LUHMES (cell line): ENCODE results near the gene TADA1.

GRCh38 chr1:162625870-162626727 is 6.2 kb upstream of the DDR2 start:
- PRO-cap: no peak

- PRO-cap: no peak
Observed at GRCh38 chr1:162626728-162626916, 5.6 kb upstream of the DDR2 start.

DNA sequence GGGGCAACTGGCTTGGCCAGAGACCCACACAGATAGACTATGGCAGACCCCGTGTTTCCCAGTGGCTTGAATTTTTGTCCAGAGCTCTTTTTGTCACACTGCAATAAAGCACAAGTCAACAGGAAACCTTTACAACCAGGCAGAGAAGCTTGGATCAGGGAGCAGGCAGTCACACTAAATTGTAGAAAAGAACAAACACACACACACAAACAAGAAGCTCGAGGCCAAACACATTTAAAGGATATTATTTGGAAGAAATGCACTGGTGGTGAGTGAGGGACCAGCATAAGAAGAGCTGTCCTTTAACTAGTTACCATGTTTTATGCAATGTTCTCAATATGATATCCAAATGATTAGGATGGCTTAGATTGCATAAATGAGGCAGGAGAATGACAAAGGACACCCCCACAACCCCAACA is 35.1 kb downstream of the DDR2 start:
- PRO-cap: no peak

GRCh38 chr1:162822265-162823342 is 32.1 kb downstream of the HSD17B7 start:
- PRO-cap: no peak

DNA sequence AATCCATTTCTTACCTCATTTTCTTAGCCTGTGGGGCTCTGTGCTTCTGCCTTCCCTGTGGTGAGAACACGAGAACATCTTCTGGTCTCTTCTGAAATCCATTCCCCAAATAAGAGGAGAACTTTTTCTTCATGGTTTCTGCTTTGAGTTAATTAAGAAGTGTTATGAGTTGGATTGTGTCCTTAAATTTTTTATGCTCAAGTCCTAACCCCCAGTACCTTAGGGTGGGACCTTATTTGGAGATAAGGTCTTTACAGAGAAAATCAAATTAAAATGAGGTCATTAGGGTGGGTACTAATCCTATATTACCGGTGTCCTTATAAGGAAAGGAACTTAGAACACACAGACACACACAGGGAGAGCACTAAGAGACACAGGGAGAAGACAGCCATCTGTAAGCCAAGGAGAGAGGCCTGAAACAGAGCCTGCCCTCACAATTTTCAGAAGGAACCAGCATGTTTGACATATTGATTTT is 5.3 kb downstream of the CCDC190 start:
- PRO-cap: no peak

GRCh38 chr1:163070448-163071206 is 1.5 kb downstream of the RGS4 start:
- PRO-cap: no peak

DNA sequence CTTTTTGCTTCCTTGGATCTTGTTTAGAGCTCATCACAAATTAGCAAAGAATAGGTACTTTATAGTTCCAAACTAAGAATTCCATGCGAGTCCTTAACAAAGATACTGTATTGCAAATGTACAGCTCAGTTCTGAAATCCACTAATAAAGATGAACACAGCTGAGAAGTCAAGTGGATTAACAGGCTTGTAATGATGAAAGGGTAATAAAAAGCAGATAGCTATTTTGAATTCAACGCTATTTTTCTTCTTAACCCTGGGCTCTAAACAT is 6.3 kb upstream of the NUF2 start:
- PRO-cap: no peak

GRCh38 chr1:164321187-164321726 is 237.7 kb upstream of the PBX1 start:
- PRO-cap: no peak

- PRO-cap: no peak
Observed at GRCh38 chr1:164557164-164557692, 1.8 kb upstream of the PBX1 start.

DNA sequence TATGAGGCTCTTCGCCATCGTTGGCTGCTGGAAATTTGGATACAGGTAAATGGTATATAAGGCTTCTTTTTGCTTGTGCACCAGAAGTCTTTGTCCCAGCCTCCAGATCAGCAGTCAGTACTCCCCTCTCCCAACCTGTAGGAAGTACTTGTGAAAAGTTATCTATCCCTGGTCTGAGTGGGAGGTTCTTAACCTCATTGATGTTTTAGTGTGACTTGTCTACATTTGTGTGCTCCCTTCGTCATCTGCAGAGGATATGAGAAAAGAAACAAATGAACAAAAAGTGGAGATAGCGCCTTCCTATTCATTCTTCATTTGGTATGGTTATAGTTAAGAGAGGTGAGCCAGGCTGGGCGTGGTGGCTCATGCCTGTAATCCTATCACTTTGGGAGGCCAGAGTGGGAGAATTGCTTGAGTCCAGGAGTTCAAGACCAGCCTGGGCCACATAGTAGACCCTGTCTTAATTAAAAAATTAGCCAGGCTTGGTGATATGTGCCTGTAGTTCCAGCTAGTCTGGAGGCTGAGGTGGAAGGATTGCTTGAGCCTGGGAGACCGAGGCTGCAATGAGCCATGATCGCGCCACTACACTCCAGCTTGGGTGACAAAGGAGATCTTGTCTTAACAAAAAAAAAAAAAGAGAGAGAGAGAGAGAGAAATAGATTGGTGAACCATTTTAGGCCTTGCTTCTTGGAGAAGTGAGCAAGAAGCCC is 168.9 kb downstream of the PBX1 start:
- PRO-cap: no peak

GRCh38 chr1:164734433-164735309 is 175.7 kb downstream of the PBX1 start:
- PRO-cap: no peak

DNA sequence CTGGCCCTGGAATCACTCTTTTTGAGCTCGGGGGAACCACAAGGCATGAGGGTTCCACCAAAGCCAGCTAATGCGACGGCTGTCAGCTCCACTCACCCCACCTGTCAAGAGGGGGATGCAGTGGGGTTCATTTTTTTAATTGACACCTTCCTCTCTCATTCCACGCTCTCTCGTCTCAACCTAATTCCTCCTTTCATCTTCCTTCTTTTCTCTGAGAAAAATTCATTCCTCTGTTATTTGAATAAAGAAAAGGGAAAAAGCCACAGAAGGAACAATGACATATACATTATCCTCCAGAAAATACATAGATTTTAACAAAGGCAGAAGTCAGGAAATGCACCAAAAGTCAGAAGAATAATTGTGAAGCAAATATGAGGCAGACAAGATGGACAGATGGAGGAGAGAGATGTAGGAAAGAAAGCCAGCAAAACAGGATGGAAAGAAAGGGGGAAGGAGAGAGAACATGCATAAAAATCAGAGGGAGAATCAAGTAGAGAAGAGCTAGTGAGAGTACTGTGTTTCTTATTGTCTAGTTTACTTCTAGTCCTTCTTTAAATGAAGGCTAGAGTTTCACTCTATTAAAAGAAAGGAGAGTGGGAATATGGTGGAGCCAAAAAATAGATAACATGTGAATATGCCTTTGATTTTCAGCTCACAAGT is 177.5 kb downstream of the PBX1 start:
- PRO-cap: no peak

- PRO-cap: no peak
Observed at GRCh38 chr1:164772588-164773290, 213.8 kb downstream of the PBX1 start.

DNA sequence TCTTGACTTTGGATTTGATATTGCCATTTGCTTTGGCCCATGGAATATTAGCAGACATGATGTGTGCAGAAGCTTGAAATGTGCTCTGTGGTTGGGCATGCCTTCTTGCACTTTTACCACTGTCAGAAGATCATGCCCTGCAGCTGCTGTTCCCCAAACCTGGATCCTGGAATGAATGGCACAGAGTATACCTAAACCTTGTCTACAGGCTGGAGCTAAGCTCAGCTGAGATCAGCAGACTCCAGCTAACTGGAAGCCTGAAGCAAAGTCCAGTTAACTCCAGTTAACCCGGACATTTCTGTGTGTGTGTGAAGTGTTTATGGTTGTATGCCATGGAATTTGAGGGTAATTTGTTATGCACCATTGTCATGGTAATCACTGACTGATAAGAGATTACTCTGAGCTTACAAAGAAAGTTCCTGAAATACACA is 107.6 kb downstream of the LMX1A start:
- PRO-cap: no peak

- PRO-cap: no peak
Observed at GRCh38 chr1:165253747-165254146, 102.8 kb downstream of the LMX1A start.

DNA sequence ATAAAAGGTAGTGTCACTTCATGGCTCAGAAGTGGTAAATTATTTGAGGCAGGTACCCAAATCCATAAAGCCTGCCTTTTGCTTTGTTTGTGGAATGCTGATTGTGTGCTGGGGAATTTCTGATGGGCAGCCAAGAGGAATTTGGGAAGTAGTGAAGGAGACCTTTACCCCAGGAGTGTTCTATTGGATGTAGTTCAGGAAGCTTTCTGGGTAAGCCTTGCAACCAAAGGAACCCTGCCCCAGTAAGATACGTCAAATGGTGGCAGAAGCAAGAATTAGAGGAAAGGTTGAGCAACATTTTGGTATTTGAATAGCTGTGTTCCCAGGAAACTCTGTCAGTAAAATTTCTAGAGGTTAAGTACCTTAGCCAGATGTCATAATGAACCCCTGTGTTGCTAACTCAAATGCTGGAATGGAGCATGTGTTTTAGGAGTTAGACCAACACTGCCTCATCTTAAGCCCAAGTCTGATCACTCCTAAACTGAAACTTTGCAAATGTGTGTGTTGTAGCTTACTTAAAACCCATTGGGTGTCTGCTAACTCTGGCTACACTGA is 6.4 kb downstream of the MGST3 start:
- PRO-cap: no peak

DNA sequence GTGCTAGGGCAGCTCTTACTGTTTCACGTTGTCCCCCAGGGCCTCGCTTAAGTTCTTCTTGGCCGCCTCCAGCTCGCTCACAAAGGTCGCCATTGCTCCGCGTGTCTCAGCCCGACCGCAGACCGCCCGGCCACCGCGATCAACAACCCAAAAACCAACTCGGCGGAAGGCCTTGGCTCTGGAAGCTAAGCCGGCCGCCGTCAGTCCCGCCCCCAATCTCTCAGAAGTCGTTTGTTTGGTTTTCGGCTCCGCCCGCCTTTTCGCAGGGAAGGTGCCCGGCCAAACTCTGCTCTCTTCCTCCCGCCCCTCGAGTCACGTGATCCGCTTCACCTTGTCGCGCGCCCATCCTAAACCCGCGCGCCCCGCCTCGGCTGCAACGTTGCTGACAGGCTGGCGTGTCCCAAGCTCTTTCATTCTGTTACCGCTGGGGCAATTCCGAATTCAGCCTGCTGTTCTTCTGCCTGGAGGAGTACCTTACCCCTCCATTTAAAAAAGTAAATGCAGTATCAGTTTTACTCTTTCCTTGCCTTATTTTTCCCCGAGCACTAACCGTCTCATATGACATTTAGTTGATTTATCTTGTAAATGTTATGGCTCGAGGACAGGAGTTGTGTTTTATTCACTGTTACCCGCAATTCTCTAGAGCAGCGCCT is at the start of gene TADA1:
Gene TADA1, minus strand, starts transcription at position 124 of the 653 bp plus-strand sequence.
- PRO-cap: bidirectional peak, plus-strand start at position 412 of the sequence, minus-strand start at position 144 of the sequence

DNA sequence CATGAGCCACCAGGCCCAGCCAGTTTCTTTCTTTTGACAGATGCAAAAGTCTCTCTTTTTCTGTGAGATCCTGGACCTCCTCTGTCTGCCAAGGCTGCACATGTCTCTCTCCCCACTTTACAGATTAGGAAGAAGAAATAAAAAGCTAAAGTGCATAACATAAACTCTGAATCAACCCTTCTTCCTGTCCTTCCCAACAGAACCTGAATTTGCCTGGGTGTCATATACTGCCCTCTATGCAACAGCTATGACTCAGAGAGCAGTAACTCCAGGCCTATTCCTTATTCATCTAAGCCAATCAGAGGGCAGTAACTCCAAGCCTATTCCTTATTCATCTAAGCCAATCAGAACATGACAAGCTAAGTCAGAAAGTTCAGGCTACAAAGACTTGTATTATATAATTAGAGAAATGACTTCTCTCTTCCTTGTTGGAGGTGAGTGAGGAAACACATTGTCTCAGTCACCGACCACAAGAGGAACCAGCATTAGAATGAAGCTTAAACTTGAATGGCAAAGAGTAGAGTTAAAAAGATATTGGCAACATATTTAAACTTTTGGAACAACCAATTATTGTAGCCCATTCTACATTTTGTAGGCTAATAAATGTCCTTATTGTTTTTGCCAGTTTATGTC is 26.2 kb upstream of the TADA1 start:
- PRO-cap: no peak

GRCh38 chr1:167066477-167067062 is 23.6 kb downstream of the GPA33 start:
- PRO-cap: unidirectional peak, plus-strand start at chr1:167066879

GRCh38 chr1:167125807-167127118 is 32.4 kb downstream of the STYXL2 start:
- PRO-cap: no peak